ENCODE data around the genes IFITM5 and RNH1.

DNA sequence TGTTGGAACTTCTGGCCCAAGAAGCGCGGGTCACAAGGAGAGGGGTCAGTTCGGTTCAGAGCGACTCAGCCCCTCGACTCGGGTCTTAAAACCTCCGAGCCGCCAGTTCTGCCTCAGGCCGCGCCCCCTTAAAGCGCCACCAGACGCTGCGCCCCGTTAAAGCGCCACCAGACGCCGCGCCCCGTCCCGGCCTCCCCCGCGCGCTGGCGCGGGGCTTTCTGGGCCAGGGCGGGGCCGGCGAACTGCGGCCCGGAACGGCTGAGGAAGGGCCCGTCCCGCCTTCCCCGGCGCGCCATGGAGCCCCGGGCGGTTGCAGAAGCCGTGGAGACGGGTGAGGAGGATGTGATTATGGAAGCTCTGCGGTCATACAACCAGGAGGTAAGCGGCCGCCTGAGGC is 1.1 kb downstream of the RIC8A start:
- PRO-cap: bidirectional peak, plus-strand start at position 231 of the sequence, minus-strand start at position 130 of the sequence

- PRO-cap: no peak
Measured at GRCh38 chr11:298361-299158, 766 bp downstream of the IFITM5 start.

DNA sequence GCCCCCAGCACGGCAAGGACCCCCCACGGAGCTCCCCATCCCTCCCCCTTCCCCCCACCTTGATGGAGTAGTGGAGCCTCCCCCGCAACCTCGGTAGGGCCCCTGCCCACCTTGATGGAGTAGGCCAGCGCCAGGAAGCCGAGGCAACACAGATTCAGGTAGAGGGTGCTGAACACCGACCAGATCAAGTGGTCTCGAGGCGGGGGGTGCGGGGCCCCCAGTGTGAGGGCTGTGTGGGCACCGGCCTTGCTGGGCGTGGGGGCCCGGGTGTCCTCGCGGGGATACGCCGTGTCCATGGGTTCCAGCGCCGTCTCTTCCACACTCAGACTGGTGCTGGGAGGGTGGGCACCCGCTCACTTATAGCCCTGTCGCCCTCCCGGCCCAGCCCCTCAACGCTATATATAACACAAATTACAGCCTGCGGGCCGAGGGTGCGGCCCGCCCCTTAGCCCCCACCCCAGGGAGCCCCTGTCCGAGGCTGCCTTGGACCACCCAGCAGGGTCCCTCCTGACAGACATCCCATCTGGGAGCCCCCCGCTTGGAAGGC is at the start of gene IFITM5:
Gene IFITM5 (minus strand): TSS at position 332 of the 547 bp plus-strand sequence.
- PRO-cap: no peak

DNA sequence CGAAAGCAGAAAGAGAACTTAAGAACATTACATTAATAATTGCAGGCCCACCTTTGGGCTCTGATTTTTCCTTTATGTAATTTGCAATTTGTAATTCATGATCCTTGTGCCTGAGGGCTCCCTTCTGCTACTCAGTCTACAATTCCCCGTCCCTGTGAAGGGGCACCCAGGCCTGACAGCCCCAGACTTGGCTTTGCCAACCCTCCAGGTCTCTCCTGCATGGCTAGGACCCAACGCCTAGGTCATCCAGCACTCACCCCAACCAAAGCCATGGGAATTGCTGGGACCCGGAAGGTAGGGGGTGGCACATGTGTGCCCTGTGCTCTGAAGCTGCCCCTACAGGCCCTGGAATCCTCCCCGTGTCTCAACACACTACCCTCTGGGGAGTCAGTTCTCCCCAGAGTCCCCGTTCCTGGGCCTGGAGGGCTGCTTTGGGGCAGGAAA is 698 bp upstream of the IFITM1 start:
- PRO-cap: no peak

DNA sequence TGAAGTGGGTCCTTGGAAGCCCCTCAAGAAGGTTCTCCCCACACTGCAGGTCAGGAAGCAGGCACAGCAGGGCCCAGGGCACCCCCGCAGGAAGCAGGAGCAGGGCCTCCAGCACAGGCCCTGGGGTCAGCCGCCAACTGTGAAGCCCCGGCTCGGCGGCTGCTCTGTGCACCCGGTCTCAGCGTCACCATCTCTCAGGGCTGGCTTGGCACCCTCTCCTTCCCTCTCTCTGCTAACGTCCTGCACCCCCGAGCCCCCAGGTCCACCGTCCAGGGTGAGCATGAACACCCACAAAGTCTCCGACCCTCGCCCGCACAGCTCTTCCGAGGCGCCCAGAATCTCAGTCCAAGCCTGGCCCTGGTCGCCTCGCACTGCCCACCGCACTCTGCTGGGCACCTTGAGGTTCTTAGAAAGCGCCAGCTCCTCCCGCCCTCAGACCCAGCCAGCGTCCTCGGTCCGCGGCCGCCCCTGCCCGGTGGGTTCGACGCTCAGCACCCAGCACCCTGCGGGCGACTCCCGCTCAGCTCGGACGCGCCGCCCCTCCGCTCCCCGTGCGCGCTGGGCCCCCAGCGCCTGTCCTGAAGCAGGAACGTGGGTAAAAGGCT is 1.4 kb upstream of the SIGIRR start:
- PRO-cap: no peak

GRCh38 chr11:460214-461079 is 10.4 kb downstream of the PTDSS2 start:
- PRO-cap: no peak

GRCh38 chr11:494456-495693 is 12.2 kb downstream of the RNH1 start:
- PRO-cap: no peak

GRCh38 chr11:506204-507319 is at the start of gene RNH1:
RNH1 (minus strand) TSS chr11:507242.
- PRO-cap: bidirectional peak, plus-strand start at chr11:506436, minus-strand start at chr11:506339; bidirectional peak, plus-strand start at chr11:506953, minus-strand start at chr11:506776; bidirectional peak, plus-strand start at chr11:507539, minus-strand start at chr11:507232

GRCh38 chr11:514597-515011 is 7.6 kb upstream of the RNH1 start:
- PRO-cap: no peak

DNA sequence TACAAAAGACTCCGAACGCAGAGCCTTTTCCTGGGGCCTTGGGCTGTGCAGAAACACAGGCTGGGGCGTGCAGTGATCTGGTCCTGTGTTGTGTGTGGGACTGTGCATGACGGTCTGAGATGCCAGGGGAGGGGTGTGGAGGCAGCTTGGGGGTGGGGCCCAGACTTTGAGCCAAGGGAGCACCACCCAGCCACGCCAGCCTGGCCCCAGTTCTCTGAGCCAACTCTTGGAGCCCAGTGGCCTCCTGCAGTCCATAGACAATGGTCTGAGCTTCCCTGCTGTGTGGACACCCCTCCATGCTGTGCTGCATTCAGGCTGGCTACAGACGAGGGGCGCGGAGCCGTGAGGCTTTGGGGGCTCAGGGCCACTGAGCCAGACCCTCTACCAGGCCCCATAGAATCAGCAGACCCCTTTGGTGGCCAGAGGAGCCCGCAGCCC is 6.8 kb downstream of the LRRC56 start:
- PRO-cap: no peak

DNA sequence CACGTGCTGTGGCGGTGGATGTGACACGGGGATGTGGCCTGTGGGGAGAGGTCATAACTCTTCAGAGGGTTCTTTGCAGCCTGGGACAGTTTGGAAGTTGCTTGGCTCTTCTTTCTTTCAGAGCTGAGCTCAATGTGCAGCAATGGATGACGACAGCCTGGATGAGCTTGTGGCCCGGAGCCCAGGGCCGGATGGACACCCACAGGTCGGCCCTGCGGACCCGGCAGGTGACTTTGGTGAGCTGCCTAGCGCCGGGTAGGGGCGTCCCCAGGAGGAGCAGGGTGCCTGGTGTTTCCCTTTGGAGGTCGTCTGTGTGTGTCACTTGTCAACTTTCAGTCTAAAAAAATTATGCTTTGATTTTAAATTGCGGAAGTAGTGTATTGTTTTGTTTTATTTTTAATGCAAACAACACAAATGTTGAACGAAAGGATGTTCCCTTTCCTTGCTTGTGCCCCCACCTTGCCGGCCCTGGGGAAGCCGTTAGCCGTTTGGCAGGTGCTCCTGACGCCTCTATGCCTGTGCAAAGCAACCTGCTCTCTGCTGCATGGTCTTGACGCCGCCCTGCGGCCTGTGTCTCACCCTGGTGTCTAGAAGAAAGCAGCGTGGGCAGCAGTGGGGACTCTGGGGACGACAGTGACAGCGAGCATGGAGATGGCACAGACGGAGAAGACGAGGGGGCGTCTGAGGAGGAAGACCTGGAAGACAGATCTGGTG is 5.3 kb downstream of the PHRF1 start:
- PRO-cap: no peak

GRCh38 chr11:596769-597278 is 18.9 kb downstream of the IRF7 start:
- PRO-cap: no peak

DNA sequence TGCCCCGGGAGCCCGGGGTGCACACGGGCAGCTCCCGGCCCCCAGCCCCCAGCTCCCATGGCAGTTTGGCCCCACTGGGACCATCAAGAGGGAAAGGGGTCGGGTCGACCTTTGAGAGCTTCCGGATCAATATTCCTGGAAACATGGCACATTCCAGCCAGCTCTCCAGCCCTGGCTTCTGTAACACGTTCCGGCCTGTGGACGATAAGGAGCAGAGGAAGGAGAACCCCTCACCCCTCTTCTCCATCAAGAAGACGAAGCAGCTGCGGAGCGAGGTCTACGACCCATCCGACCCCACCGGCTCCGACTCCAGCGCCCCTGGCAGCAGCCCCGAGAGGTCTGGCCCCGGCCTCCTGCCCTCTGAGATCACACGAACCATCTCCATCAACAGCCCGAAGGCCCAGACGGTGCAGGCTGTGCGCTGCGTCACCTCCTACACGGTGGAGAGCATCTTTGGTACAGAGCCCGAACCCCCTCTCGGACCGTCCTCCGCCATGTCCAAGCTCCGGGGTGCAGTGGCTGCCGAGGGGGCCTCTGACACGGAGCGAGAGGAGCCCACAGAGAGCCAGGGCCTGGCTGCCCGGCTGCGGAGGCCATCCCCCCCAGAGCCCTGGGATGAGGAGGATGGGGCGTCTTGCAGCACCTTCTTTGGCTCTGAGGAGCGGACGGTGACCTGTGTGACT is 7.9 kb downstream of the IRF7 start:
- PRO-cap: no peak

DNA sequence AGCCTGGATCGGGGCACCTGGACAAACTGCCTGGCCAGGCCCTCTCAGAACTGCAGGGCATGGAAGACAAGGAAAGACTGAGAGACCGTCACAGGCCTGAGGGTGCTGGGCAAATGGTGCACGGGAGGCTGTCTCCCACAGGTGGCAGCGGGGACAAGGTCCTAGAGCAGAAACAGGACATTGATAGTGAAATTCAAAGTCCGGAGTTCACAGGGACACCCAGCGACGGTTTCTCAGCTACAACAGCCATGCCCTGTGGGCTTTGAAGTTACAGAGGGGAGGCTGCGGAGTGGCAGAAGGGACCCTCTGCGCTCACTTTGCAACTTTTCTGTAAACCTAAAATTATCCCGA is 20.7 kb downstream of the DRD4 start:
- PRO-cap: no peak

DNA sequence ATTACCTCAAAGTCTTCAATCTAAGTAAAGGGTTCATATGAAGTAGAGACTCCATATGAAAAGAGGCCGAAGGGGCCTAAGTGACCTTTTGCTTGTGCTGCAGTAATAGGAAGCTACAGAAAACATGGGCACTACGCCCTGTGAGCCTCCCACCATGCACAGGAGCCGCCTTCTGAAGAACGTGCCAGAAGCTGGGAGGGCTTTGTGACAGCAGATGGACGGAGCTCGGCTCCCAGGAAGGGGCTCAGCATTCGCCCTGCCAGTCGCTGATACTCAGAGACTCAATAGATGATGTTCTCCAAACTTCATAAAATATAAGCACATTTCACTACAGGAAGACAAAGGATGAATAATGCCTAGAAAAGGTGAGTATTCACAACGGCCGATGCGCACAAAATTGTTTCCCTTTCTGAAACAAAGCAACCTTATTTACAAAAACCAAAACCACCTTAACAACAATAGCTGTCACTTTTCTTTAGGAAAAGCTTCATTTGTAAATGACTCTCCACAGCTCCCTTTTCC is 21.1 kb downstream of the DEAF1 start:
- PRO-cap: no peak

DNA sequence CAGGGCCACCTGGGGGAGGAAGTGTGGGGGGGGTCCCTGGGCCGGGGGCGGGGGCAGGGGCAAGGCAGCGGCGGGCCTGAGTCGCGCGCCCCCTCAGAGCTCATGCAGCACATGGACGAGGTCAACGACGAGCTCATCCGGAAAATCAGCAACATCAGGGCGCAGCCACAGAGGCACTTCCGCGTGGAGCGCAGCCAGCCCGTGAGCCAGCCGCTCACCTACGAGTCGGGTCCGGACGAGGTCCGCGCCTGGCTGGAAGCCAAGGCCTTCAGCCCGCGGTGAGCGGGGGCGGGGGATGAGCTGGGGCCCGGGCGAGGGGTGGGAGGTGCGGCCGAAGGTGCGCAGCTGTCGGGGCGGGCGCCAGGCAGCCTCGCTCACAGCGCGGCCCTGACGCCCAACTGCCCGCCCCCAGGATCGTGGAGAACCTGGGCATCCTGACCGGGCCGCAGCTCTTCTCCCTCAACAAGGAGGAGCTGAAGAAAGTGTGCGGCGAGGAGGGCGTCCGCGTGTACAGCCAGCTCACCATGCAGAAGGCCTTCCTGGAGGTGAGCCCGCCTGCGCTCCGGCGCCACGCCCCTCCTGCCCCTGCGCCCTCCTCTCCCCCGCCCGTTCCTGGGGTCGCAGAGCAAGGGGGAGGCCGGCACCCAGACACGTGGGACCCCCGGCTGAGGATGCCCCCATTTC is 20.3 kb downstream of the EPS8L2 start:
- PRO-cap: no peak

GRCh38 chr11:746335-746668 is 962 bp upstream of the TALDO1 start:
- PRO-cap: no peak

- PRO-cap: no peak
Measured at GRCh38 chr11:812370-813152, 2.8 kb downstream of the RPLP2 start.

DNA sequence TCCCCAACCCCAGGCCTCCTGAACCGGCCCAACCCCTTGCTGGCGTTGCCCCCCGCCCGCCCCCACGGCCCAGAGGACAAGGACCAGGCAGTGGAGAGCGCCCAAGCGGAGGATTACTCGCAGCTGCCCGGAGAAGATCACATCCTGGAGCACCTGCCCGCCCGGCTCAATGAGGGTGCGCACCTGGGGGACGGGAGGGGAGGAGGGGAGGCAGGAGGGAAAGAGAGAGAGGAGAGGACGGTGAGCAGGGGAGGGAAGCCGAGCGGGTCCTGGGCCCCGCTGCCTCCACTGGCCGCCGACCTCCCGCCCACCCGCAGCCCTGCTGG is 4.1 kb upstream of the CRACR2B start:
- PRO-cap: no peak

GRCh38 chr11:824007-824890 is 3.5 kb upstream of the CRACR2B start:
- PRO-cap: no peak

All from aorta (tissue), 1 donor.